SK-N-SH (cell line): ENCODE measurements around the genes IGFBP6, MFSD5 and ESPL1.

DNA sequence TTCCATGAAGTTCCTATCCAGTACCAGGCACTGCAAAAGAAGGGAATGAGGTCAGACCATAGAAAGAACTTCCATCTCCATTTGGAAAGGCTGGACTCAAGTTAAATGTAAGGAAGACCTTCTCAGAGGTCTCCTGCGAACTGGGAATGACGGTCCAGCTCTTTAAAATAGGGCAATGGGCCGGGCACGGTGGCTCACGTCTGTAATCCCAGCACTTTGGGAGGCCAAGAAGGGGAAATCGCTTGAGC is 3.9 kb upstream of the TNS2 start:
- RRBS: no CpG with 5 or more reads among the region's 6 CpGs
CAGE:
- cytosol, long polyA plus RNA: no peak
- long polyA plus RNA: no peak
- nucleus, long polyA plus RNA: no peak

DNA sequence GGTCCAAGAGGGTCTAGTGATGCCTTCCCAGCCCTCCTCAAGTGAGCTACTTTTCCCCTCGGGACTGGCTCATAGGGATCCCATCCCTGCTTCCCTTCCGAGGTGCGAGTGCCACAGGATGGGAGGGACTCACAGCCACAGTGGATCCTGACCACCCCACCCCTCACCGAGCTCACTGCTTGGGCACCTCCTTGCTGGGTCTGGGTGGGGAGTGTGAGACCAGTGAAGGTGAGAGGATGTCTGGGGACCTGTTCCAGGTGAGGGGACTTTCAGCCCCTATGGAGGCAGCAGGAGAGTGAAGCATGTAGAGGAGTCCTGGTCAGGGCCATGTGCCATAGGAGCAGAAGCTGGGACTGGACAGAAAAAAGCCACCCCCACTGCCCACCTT is 1.8 kb upstream of the TNS2 start:
- RRBS: no CpG with 5 or more reads among the region's 4 CpGs
CAGE:
- cytosol, long polyA plus RNA: no peak
- long polyA plus RNA: no peak
- nucleus, long polyA plus RNA: no peak

DNA sequence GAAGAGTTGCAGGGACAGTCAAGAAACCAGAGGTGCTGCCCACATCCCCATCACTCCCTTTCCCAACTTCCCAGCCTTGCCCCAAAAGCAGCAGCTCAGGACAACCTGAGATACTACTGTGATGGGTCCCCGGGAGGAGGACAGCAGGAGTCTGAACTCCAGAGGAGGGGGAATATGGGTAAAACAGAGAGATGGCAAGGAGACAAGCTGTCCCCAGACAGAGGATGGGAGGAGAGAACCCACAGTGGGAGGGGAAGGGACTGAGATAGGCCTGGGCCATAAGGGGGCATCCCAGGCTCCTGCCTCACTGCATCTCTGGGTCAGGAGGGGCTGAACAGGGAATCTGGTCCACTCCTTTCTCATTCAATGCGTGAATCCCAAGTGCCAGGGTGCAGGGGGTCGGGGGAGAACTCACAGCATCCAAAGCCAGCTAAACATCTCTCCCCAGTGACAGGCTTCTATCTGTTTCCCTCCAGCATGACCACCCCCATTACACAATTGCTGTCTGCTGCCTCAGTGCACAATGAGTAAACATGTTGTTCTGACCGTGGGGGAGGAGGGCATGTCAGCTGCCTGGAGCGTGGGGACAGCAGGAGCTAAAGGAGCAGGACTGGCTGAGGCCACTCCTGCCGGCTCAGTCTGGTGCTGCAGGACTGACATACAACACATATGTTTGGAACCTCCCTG is 1.1 kb downstream of the TNS2 start:
- RRBS: no CpG with 5 or more reads among the region's 6 CpGs
CAGE:
- cytosol, long polyA plus RNA: no peak
- long polyA plus RNA: no peak
- nucleus, long polyA plus RNA: no peak

- RRBS: 91% methylated on average over 2 of the region's 20 CpGs
CAGE:
- cytosol, long polyA plus RNA: no peak
- long polyA plus RNA: no peak
- nucleus, long polyA plus RNA: no peak
Observed at GRCh38 chr12:53062447-53063607, 13.0 kb downstream of the TNS2 start.

DNA sequence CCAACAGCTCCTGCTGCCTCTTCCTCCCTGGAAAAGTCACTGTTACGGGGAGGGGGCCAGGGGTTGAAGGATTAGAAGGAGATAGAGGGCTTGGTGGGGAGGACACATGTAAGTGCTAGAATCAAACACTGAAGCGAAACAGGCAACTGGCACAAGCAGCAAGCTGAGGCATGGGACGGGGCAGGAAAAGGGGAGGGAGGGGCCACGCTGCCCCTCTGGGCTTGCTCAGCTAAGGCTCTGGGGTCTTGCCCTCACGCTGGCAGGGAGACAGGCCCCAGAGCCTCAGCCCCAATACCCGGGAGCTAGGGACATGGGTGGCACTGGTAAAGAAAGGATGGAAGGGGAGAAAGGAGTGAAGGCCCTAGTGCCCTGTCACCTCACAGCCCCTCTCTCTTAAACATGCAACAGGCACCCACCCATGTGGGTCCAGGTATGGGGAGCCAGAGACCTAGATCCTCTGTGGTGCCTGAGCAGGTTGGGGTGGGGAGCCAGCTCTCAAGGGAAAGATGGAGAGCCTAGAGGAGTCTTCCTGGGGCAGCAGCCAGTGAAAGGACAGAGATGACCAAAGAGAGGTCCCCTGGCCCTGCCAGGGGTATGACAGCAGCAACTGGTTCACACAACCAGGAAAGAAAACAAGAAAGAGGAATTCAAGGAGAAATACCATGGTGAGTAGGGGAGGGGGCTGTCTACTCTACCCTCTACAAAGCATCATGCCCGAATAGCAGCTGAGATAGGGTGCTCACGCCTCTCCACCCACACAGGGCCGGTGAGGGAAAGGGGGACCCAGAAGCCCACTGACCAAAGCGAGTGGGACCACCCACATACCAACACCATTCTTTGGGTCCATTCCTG is 14.2 kb downstream of the SPRYD3 start:
- RRBS: no CpG with 5 or more reads among the region's 10 CpGs
CAGE:
- cytosol, long polyA plus RNA: no peak
- long polyA plus RNA: no peak
- nucleus, long polyA plus RNA: no peak

DNA sequence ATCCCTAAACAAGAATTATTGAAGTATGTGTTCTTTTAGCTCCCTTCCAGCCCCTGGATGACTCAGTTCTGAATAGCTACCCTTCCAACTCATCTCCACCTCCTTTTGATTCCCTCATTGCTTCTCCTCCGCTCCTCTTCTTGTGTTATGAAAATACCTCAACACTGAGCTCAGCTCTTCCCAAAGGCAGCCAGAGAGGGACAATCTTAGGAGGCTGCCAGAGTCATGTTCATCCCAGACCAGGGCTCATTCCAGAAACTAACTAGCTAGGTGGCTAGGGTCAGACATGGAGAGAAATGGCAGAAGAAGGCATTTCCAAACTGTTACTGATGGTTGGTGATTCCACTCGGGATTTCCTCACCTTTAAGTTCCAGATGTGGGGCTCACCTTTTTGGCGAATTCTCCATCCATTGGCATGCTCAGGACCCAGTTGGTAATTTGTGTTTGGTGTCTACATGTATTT is 1.6 kb upstream of the SPRYD3 start:
- RRBS: no CpG with 5 or more reads among the region's 3 CpGs
CAGE:
- cytosol, long polyA plus RNA: no peak
- long polyA plus RNA: no peak
- nucleus, long polyA plus RNA: no peak

- RRBS: no CpG with 5 or more reads among the region's 25 CpGs
CAGE:
- cytosol, long polyA plus RNA: start-site peak on the plus strand at chr12:53097629-53097668, 2,053 and 3,594 reads in 2 replicates
- long polyA plus RNA: start-site peak on the plus strand at chr12:53097632-53097676, 1,878 and 3,120 reads in 2 replicates
- nucleus, long polyA plus RNA: start-site peak on the plus strand at chr12:53097634-53097671, 850 and 1,886 reads in 2 replicates
Observed at GRCh38 chr12:53097168-53097822, at the start of gene IGFBP6. Gene IGFBP6 (plus strand): TSS chr12:53097667.

DNA sequence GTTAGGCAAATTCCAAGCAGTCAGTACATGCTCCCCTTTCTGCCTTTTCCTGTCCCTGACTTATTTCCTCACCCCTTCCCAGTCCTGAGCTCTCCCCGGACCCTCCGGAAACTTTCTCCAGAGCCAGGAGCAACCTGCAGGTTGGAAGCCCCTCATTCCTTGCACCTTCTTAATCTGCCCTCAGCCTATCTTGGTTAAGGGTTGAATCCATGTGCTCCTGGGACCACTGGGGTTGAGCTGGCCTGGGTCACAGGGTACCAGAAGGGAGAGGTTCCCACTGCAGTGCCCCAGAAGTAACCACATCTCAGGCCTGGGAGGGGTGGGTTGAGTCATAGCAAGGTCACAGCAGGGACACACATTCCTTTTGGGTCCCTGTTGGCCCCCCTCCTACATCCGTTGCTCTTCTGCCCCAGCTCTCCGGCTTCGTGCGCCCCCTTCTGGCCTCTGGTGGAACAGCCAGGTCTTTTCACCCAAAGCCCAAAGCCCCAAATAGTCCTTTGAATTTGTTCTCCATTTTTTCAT is 1.8 kb downstream of the IGFBP6 start:
- RRBS: no CpG with 5 or more reads among the region's 6 CpGs
CAGE:
- cytosol, long polyA plus RNA: no peak
- long polyA plus RNA: no peak
- nucleus, long polyA plus RNA: no peak

- RRBS: 50% methylated on average over 1 of the region's 9 CpGs
CAGE:
- cytosol, long polyA plus RNA: no peak
- long polyA plus RNA: no peak
- nucleus, long polyA plus RNA: no peak
Observed at GRCh38 chr12:53173520-53174069, 6.9 kb upstream of the ZNF740 start.

GRCh38 chr12:53181177-53182155 is 741 bp upstream of the CSAD start:
- RRBS: no CpG with 5 or more reads among the region's 28 CpGs
CAGE:
- cytosol, long polyA plus RNA: no peak
- long polyA plus RNA: no peak
- nucleus, long polyA plus RNA: no peak

DNA sequence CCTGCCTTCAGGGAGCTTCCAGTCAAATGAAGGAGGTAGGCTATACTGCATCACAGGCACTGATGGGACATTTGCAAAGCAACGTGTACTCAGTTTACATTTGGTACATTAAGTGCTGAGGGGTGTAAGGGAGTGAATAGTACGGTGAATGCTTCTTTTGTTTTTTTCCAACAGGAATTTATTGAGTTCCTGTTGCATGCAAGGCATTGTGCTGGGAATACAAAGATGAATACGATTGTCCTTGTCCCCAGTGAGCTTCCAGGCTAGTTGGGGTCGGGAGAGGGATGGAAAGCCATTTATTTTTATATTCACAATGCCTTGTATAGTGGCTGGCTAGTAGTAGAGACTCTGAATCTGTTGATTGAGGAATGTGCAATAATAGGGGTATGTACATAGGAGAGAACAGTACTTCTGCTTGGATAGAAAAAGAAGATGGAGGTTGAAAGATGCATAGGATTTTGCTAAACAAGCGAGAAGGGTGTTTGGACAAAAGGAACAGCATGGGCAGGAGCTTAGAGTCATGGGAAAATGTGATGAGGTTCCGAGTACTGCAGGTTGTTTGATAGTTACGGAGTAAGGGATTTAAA is 1.5 kb upstream of the CSAD start:
- RRBS: no CpG with 5 or more reads among the region's 7 CpGs
CAGE:
- cytosol, long polyA plus RNA: no peak
- long polyA plus RNA: no peak
- nucleus, long polyA plus RNA: no peak

- RRBS: no CpG with 5 or more reads among the region's 12 CpGs
CAGE:
- cytosol, long polyA plus RNA: no peak
- long polyA plus RNA: no peak
- nucleus, long polyA plus RNA: no peak
Observed at GRCh38 chr12:53191505-53192136, 10.9 kb upstream of the CSAD start.

DNA sequence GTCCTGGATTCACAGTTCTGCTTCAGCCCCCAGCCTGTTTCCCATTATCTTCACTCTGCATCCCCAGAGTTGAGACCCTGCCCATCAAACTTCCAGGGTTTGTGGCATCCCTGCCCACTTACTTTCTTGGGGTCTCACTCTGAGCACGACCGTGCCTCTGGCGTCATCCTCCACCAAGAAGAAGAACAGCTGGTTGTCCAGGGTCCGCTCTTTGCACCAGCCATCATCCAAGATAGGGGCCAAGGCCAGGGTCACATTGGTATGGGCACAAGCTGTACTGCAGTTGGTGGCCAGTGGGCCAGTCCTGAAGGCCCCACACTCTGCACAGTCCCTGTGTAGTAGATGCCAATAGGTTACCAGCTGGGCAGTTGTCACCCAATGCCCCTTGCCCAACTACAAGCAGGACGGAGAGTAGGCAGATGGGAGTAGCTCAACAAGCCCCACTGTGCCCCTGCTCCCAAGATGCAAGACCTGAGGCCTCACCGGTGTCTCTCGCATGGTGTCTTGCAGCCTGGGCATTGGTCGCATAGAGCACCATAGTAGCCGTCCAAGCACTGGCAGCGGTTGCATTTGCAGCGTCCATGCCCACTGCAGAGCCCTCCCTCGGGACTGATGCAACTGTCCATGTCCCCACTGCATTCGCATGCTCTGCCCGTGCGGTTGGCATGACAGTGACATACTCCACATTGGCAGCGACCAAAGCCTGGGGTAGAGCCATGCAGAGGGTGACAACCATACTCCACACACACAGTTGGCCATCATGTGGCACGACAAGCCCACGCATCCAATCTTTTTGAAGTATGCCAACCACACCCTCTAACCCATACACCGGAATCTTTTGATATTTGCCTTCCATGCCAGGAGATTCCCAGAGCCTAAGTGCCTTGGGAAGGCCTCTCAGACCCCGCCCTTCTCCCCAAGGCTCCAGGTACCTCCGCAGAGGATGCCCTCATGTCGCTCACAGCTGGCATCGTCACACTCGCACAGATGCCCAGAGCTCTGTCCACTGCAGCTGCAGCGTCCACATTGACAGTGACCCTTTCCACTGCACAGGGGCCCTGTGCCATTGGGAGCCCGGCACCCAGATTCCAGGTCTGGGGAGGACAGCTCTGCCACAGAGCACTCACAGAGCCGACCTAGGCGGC is 11.9 kb upstream of the CSAD start:
- RRBS: no CpG with 5 or more reads among the region's 28 CpGs
CAGE:
- cytosol, long polyA plus RNA: no peak
- long polyA plus RNA: no peak
- nucleus, long polyA plus RNA: no peak

GRCh38 chr12:53224312-53225233 is 7.4 kb downstream of the RARG start:
- RRBS: no CpG with 5 or more reads among the region's 8 CpGs
CAGE:
- cytosol, long polyA plus RNA: no peak
- long polyA plus RNA: no peak
- nucleus, long polyA plus RNA: no peak

GRCh38 chr12:53228362-53229070 is 3.5 kb downstream of the RARG start:
- RRBS: no CpG with 5 or more reads among the region's 6 CpGs
CAGE:
- cytosol, long polyA plus RNA: no peak
- long polyA plus RNA: no peak
- nucleus, long polyA plus RNA: no peak

- RRBS: no CpG with 5 or more reads among the region's 18 CpGs
CAGE:
- cytosol, long polyA plus RNA: no peak
- long polyA plus RNA: no peak
- nucleus, long polyA plus RNA: no peak
Observed at GRCh38 chr12:53250972-53251915, 651 bp upstream of the MFSD5 start.

DNA sequence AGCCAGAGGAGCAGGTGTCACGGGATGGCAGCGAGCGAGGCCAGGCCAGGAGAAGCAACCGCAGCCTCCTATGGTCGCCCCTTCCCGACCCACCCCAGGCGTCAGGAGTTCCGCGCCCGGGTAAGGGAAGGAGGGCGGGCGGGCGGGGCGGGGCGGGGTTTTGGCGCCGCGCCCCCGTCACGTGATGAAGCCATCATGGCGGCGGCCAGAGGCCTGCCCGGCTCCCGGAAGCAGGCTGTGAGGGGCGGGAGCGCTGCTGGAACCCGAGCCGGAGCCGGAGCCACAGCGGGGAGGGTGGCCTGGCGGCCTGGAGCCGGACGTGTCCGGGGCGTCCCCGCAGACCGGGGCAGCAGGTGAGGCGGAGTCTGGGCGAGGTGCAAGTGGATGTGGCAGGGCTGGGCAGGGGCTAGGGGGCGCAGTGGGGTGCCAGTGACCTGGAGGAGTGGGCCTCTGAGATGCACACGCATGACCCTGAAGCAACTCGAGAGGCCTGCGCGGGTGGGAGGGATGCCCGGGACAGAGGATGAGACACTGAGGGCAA is at the start of gene MFSD5:
Gene MFSD5 (plus strand): TSS at position 180 of the 541 bp plus-strand sequence.
- RRBS: 2% methylated on average over 12 of the region's 45 CpGs
CAGE:
- cytosol, long polyA plus RNA: start-site peak on the plus strand centred at position 276 of the sequence, 37 bp wide, 616 and 565 reads in 2 replicates
- long polyA plus RNA: start-site peak on the plus strand centred at position 278 of the sequence, 32 bp wide, 560 and 520 reads in 2 replicates
- nucleus, long polyA plus RNA: start-site peak on the plus strand centred at position 279 of the sequence, 31 bp wide, 183 and 283 reads in 2 replicates

GRCh38 chr12:53267955-53268798 is at the start of gene ESPL1:
Gene ESPL1 (plus strand): TSS chr12:53268299.
- RRBS: 2% methylated on average over 26 of the region's 64 CpGs
CAGE:
- cytosol, long polyA plus RNA: no peak
- long polyA plus RNA: start-site peak on the plus strand at chr12:53268236-53268403, 127 and 53 reads in 2 replicates
- nucleus, long polyA plus RNA: start-site peak on the plus strand at chr12:53268267-53268320, 199 and 111 reads in 2 replicates

DNA sequence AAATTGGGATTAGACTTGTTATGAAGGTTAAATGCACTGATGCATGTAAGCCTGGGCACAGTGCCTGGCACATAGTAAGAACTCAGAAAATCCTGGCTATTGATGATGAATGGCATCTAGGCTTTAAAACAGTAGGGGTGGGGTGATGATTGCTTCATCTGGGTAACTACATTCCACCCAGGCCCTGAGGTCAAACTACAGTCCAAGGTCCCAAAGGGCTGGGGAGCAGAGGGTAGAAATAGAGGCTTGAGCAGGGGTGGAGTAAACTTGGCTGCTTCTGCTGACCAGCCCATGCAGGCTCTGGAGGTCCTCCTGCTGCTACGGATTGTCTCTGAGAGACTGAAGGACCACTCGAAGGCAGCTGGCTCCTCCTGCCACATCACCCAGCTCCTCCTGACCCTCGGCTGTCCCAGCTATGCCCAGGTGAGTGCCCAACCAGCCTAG is 11.4 kb downstream of the ESPL1 start:
- RRBS: no CpG with 5 or more reads among the region's 3 CpGs
CAGE:
- cytosol, long polyA plus RNA: no peak
- long polyA plus RNA: no peak
- nucleus, long polyA plus RNA: no peak

DNA sequence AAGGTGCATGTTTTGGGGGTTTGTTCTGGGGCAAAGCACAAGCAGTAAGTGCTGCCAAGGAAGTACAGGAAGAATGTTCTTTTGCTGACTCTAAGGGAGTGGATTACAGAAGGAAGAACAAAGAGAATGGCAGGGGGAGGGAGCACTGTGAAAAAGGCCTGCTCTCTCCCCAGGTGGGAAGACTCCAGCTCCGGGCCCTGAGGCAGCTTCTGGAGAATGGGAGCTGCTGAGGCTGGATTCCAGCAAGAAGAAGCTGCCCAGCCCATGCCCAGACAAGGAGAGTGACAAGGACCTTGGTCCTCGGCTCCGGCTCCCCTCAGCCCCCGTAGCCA is 7.0 kb upstream of the PFDN5 start:
- RRBS: 96% methylated on average over 3 of the region's 4 CpGs
CAGE:
- cytosol, long polyA plus RNA: no peak
- long polyA plus RNA: no peak
- nucleus, long polyA plus RNA: no peak